Endodermal cell (in vitro differentiated cells): ENCODE measurements around a stretch of chr6.

GRCh38 chr6:147308418-147309218 lies 104.4 kb downstream of the STXBP5 start:
- PRO-cap: no peak

DNA sequence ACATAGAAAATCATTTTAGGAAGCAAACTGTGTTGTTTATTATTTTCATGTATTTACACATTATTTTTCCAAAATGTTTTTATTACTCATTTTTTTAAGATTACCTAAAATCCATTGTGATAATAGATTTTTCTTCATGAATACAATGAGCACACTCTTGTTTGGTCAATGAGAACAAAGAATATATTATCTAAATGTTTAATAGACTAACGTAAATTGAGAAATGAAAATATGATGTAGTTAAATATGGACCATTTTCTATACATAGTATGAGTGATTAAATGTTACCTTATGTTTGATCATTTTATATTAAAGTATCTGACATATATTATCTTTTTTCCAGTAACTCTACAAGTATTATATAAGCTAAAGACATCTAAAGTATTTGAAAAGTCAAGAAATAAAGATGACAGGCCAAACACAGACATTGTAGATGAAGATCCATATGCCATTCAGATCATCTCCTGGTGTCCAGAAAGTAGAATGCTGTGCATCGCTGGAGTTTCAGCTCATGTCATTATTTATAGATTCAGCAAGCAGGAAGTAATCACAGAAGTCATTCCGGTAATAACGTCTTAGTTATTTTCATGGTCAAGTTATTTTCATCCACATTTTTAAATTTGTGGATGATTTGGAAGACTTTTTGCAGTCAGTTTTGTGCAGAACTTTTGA lies 111.1 kb downstream of the STXBP5 start:
- PRO-cap: no peak

- PRO-cap: no peak
These were observed 122.6 kb downstream of the STXBP5 start for GRCh38 chr6:147326622-147327439.

DNA sequence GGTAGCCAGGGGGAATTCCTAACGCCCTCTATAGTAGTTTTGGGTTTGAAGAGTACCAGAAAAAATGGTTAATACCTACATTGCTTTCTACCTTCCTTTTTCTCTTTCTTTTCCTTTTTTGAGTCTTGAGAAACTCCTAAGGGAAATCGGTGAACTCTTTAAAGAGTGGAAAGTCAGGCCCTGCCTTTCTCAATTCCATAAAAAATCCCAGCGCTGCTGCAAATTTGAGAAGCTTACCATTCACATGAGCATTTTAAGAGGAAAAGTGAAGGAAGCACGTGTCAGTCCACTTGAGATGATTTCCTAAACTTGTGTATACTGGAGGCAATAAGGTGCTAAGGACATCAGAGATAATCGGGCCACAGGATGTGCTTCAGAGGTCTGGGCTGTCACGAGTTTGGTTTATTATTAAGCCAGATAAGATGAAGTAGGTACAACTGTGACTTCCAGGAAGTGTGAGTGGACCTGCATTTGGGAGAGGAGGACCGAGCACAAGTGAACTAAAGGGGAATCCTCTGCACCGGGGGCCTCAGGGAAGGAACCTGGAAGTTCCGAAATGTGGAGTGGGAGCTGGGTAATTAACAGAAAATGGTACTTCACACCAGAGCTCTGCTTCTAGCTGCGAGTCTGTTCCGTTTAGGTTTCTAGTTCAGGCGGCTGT lies 1.3 kb downstream of the SAMD5 start:
- PRO-cap: no peak

DNA sequence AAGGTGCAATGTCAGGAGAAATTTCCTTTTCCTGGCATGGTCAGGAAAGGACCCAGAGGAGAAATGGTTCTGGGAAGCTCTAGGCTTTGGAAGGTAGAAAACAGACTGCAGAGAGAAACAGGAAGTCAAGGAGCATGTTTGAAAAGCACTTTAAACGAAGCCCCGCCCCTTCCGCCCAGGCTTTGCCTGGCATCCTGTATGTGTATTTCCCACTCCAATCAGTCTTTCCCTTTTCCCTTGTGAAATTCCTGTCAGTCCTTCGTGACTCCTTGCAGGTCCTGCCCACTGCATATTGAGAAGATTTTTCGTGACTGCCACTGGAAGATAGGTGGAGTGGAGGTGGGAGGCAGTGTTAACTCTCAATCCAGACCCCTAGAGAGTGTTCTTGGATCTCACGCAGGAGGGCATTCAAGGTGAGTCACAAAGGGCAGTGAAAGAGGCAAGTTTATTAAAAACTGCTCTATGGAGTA lies 320.9 kb upstream of the SASH1 start:
- PRO-cap: no peak

DNA sequence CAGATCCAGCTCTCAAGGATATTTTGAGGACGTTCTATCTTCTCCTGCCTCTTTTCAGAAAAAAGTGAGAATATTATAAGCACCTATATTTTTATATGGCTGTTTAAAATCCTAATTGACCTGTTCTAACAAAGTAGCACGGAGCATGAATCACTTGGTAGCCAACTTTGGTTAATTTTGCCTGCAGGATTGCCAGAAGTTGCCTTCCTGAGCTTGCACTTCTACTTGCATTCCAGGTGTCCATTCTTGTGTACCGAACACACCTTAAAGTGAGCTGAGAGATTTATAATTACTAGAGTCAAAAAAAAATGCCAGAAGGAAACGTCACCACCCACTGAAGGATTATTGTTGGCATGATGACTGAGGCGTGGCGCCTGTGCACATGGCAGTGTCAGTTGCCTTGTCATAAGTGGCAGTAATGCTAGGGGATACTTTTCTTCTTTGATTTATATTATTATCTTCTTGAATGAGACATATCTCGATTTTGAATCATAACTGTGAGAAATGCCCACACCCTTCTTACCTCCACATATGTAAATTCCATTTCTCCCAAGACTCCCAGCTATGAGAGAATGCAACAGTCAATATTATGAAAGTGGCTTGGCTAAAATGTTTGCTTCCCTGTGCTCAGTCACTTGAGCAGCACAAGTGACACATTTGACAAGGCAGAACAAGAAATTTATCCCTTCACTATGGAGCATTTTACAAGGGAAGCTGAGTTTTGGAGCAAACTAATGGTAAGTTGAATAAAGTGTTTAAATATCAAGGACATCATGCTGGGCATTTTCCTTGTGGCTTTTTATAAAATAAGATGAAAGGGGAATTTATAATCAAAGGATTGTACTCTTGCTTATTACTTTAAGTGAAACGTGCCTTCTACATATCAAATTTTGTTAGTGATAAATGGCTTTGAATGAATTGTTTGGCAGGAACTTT lies 149.5 kb upstream of the SASH1 start:
- PRO-cap: no peak

DNA sequence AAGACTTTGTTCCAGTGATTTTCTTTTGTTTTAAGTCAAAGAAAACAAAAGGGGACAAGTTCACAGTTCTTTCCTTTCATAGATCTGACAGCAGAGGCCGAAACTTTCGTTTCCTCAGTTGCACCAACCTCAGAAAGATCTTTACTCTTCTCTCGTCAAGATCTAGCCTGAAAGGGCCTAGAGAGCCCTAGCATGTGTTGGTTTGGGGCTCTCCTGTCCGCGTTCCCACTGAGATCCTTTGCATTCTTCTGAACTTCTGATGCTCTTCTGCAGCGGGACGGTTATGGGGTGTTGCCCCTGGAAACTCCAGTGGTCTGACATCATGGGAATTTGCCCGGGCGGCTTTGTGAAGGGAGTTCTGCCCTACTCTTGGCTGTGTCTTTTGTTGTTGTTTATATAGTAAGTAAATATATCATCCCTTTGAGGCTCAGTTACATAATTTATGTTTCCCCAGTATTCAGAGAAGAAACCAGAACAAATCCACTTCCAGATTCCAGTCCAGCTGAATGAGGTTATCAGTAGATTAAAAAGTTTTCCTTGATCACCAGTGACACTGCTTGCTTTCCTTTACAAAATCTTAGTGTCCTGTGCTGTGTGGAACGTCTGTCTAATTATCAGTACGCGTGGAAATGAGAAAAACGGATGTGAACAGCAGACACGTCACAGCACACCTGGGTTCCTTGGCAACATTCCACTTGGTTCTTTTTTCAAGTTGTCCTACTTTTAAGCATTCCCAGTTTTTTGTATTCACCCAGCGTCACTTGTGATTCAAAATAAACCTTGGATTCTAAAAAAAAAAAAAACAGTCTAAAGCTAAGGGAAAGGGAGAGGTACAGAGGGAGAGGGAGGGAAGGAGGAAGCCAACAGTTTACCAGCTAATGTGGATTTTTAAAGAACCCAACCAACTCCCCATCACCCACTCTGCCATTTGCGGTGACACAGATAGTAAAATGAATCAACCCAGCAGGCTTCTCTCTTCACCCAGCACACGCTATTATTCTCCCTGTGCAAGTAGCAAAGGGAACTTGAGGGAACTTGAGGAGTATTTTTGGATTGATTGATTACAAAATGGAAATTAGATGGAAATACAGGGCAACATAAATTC lies 129.4 kb downstream of the SASH1 start:
- PRO-cap: no peak

DNA sequence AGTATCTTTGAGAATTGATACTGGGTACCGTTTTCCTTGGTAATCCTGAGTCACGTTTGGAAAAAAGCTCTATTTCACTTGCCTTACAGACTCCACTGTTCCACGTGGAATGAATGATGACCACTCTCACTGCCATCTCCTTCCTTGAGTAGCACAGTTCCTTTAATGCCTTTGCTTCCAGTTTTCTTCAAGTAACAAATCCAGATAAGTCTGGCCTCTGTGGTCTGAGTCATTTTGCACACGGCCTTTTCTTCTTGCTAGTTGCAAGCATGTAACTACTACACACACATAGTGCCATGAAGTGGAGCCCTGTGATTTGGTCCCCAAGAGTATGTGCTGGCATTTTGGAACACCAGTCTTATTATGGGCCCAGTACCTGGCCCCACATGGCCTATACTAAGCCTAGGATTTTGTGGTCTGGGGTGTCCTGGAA lies 182.8 kb downstream of the SASH1 start:
- PRO-cap: no peak

DNA sequence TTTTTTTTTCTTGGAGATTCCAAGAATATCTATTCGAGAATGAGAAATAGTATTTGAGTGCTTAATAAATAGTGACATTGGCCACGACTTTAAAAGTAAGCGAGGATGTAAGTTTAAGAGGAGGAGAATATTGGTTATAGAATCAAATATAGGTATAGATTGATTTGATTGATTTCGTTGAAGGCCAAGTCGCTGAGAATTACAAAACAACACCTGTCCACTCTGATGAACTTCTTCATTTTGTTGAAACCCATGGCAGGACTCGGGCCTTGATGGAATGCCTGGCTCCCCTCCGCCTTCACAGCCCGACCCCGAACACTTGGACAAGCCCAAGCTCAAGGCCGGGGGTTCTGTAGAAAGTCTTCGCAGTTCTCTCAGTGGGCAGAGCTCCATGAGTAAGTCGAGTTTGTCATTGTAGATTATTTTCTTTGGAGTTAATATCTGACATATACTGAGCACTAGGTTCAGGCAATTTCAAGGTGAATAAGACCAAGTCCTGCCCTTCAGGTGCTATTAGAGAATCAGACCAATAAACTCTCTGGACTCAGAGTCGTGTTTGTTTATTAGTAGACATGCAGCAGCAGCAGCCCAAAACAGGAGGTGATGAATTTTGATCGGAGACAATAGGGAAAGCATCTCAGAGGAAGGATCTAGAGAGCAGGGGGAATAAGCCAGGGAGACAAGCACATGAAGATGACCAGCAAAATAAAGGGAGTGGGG lies 188.8 kb downstream of the SASH1 start:
- PRO-cap: no peak

GRCh38 chr6:148758325-148759075 lies 11.7 kb downstream of the UST start:
- PRO-cap: no peak

DNA sequence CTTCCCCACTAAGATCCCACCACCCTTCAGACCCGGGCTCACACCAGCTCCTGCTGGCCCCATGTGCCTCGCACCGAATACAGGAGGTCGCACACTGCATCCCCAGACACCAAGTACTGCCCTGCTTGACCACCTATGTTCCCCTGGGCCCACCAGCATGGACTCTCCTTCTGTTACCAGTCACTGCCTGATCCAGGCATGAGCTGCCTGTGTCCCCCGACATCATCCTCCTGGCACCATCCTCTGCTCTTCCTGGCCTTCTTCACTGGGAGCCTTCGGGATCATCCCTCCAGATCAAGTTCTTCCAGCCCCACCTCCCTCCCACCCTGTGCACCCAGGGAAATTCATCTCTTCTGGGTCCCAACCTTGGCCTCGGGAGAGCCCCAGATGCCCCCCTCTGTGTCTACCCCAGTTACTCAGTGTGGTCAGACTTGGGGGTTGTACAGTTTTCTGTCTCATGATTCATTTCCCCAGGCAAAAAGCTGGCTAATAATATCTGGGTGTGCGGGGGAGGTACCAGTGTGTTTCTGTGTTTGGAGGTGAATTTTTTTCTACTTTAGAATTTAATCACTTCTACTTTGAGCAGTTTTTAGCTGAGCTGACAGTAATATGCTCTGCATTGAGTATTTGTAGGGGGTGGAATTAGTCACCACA lies 285.0 kb upstream of the TAB2 start:
- PRO-cap: no peak

GRCh38 chr6:149132241-149132907 lies 185.1 kb upstream of the TAB2 start:
- PRO-cap: no peak

GRCh38 chr6:149169590-149169852 lies 148.0 kb upstream of the TAB2 start:
- PRO-cap: no peak

DNA sequence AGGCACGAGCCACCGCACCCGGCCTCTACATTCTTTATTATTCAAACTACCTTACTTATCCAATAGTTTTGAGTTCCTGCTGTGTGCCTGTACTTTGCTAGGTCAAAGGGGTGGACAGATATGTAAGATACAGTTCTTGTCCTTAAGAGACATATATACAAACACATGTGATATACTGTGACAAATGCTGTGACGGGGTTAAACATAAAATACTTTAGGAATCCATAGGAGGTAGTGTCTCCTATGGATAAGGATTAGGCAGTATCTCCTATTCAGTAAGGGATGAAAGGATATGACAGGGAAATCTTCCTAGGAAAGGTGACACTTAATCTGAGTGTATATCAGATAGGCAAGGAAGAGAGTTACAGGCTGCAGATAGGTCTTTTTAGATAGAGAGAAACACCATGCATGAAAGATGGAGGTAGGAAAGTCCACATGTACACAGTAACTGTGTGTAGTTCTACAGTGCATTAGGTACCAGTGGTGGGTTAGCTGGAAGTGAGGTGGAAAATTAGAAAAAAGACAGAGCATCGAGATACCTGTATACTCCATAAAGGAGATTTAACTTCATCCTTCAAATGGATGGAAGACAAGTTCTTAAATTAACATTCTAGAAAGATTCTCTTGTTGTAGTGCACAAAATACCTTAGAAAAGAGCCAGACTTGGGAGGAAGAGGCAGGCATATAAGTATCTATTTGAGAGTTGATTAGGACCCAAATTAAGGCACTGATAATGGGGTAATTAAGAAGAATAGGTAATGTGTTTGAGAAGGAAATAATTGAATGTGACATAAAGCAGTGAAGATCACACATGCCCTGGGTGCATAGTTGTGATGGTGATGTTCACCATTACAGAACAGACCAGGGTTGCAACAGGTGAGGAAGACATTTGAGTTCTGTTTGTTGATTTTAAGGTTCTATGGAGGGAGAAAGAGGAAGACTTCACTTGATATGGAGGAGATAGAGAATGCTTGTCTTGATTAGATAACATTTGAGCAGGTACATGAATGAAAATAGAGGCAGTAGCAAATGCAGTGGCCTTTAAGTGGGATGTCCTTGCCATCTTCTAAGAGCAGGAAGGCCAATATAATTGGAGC lies 11.4 kb downstream of the TAB2 start:
- PRO-cap: no peak

- PRO-cap: no peak
These were observed 38.4 kb downstream of the ZC3H12D start for GRCh38 chr6:149446449-149446700.

- PRO-cap: no peak
These were observed 34.9 kb downstream of the ZC3H12D start for GRCh38 chr6:149449766-149450425.

- PRO-cap: no peak
These were observed 15.9 kb downstream of the KATNA1 start for GRCh38 chr6:149632648-149632936.

DNA sequence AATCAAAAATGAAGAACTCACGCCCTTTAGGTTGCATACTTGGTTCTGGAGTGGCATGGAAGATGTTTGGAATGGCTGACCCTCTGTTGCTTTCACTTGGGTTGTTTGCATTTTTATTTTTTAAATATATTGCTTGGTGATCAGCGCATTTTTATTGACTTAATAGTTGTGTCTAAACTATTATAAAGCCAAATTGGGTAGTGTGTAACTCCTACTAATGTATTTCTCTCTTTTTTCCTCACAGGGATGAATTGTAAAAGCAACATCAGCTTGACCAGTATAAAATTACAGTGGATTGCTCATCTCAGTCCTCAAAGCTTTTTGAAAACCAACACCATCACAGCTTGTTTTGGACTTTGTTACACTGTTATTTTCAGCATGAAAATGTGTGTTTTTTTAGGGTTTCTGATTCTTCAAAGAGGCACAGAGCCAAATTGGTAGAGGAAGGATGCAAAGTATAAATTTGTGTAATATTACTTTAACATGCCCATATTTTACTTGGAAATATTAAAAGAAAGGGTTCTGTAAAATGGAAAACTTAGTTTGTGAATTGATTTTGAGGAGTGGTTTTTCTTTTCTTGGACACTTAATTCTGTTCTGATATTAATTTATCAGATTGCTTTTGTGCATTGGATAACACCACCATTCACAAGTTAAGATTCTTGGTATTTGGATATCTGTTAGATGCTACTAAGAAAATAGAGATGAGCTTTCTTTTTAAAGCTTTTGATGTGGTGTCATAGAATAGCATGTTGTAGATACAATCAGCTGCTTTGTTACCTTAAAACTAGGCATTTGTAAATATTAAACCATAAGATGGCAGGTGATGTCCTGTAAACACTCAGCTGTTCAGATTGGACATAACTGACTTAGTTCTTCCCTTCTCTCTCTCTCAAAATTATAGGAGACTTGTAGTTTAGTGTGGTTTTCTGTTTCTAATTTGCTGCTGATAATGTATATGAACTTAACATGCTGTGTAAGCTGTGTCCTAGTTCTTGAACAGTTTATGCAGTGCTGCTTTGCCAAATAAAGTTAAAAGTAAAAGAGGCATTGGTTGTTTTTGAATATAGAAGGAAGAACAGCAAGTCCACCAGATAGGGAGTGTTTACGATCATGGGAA lies 53.4 kb downstream of the LRP11 start:
- PRO-cap: no peak

GRCh38 chr6:150037261-150037783 lies 12.0 kb upstream of the RAET1L start:
- PRO-cap: no peak

DNA sequence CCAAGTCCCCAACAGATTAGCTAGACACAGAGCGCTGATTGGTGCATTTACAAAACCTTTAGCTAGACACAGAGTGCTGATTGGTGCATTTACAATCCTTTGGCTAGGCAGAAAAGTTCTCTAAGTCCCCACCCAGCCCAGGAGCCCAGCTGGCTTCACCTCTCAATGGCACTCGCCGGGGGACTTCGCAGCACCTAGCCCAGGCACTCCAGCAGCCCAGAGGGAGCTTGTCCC lies 27.3 kb upstream of the PPP1R14C start:
- PRO-cap: no peak